Monocyte (primary cell): ENCODE data around the gene CRACR2A.

DNA sequence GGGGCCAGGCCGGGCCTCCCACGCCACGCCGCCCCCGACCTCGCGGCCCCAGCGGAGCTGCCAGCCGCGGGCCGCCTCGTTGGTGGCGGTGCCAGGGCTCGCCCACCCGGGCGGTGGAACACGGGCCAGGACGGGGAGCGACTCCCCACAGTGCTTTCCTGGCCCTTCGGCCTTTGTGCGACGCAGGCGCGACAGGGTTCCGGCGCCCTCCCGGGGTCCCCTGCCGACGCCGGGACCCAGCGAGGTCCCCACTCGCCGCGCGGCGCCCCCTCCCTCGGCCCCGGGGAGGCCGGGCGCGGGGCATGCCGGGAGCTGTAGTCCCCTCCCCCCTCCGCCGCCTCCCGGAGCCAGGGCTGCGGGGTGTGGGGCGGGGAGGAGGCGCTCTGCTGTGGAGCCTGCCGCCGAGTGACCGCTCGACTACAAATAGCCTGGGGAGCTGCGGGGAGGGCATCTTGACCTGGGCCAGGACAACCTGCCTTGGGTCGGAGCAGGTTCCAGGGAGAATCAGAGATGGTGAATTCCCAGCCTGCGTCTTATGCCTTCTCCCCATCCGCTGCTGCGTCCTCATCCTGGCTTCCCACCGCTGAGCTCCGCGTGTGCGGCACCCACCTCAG, 945 bp downstream of the FKBP4 start:
- PRO-cap, 2 experiments: no peak in any of the 2 experiments

DNA sequence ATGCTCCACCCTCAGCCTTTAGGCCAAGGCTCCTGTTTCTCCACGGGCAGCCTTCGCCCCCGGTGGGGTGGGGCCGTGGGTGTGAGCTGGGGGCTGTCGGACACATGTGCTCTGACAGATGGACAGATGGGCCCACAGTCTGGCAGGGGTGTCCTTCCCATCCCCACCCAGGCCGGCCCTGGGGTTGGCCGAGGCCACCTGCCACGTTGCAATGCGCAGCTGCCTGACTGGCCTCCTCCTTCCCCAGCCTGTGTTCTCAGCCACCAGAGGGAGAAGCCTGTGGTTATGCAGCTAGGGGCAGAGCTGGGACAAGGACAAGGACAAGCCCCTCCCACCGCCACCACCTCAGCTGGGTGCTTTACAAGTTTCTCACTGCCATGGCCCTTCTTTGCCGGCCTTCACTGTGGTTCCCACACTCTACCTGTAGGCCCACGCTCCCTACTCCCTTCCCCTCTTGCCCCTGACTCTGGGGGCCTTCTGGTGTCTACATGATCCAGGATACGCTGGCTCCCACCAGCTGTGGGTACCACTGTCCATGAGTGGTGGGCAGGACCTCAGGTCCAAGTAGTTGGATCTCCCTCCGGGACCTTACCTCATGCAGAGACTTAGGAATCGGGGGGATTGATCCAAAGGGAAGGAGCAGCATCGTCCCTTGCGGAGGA, 44.5 kb downstream of the TEAD4 start:
- PRO-cap, 2 experiments: no peak in any of the 2 experiments

DNA sequence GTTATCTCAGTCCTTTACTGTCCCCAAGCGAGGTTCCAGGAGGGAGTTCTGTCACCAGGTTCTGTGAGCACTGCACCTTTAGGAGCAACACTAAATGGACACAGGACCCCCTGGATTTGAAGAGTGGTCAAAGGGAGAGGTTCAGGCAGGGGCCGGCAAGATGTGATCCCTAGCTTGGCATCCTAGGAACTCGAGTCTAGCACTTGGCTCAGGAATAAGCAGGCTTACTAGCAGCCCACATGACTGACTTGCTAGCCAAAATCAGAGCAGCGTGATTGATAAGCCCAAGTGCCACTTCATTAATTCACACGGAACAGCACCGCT, 30.9 kb upstream of the TSPAN9 start:
- PRO-cap, 2 experiments: no peak in any of the 2 experiments

GRCh38 chr12:3130487-3130913, 53.3 kb downstream of the TSPAN9 start:
- PRO-cap, 2 experiments: no peak in any of the 2 experiments

GRCh38 chr12:3205778-3206631, 128.8 kb downstream of the TSPAN9 start:
- PRO-cap, 2 experiments: no peak in any of the 2 experiments

GRCh38 chr12:3213020-3213657, 136.0 kb downstream of the TSPAN9 start:
- PRO-cap, 2 experiments: no peak in any of the 2 experiments

GRCh38 chr12:3263368-3264210, 186.4 kb downstream of the TSPAN9 start:
- PRO-cap, 2 experiments: no peak in any of the 2 experiments

GRCh38 chr12:3333384-3333953, 157.5 kb upstream of the PRMT8 start:
- PRO-cap, 2 experiments: no peak in any of the 2 experiments

GRCh38 chr12:3366014-3366553, 124.9 kb upstream of the PRMT8 start:
- PRO-cap, 2 experiments: no peak in any of the 2 experiments

DNA sequence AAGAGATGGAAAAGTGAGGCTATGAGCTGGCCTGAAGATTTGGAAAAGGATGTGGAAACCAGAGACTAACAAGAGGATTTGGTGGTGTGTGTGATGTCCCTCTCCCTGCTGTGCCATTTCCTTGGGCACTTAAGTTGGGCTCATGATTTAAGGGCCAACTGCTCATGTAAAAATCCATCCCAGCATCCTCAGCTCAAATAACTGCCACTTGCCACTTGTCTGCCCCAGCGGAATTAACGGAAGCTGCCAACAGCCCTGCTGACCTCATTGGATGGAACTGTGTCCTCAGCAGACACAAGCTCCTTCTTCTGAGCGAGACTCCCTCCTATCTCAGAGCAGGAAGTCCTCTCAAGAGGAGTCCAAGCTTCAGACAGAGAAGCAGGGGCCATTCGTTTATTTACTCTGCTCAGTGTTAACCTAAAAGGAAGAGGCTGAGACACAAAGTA, 29.7 kb upstream of the PRMT8 start:
- PRO-cap, 2 experiments: no peak in any of the 2 experiments

DNA sequence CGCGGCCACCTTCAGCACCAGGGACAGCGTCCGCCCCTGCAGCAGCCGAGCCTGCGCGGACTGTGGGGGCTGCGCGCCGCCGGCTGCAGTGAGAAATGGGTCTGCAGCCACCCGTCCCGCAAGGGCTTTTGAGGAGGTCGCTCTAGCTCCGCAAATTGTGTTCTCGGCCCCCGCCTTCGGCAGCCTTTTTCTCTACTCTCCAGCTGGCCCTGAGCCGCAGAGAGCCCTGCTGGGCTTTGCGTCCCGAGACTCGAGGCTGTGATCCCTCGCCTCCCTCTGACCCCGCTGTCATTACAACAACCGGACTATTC, 1.3 kb downstream of the PRMT8 start:
- PRO-cap, 2 experiments: no peak in any of the 2 experiments

- PRO-cap, 2 experiments: no peak in any of the 2 experiments
Measured at GRCh38 chr12:3492907-3494363, 2.4 kb downstream of the PRMT8 start.

DNA sequence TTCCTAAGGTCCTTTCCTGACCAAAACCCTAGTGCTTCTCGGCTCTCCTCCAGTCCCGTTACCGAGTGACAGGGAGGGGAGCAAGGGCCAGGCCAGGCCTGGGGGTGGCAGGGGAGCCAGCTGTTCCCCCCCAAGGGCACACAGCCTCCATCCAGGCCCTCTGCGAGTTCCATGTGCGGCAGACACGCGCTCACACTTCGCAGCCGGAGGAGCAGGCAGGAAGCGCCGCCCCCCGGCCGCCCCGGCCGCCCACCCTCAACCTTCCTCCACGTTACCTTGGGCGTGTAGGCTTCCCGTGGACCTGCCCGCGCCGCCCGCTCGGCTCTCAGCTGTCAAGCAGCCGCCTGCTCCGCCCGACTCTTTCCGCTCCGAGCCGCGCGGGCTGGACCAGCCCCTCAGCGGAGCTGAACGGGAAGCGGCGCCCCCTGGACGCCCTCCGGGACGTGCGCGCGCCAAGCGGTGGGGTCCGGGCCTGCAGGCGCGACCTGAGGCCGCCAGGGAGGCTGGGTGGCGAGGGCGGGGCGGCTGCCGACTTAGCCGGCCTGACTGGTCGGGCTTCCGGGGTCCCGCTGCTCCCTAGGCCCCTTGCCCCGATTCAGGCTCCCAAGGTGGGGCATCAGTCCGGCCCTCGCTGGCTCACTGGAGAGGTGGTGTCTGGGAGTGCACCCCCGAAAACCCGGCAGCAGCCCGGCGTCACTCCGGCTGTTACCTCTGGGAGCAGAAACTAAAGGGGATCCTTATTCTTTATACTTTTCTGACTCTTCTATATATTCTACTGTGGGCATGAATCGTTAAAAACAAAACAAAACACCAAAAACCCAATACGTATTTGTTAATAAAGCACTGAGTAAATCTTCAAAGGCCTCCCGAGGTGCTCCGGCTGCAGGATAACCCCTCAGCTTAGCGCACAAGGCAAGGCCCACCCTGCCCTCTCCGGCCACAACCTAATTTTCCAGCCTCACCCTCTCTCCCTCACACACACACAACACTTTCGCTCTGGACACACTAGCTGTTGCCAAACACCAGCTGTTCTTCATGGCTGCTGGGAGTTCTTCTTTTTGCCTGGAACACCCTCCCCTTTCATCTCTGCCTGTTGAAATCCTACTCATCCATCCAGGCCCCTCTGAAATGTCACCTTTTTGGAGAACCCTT, at the start of gene CRACR2A:
TSS of gene CRACR2A (minus strand) at position 370 of the 1,152 bp plus-strand sequence.
- PRO-cap, 2 experiments: peak in 2 of 2 experiments; most common plus-strand start position 497 of the sequence (in 2); most common minus-strand start position 363 of the sequence (in 2)

- PRO-cap, 2 experiments: no peak in any of the 2 experiments
Measured at GRCh38 chr12:3872253-3873031, 757 bp downstream of the PARP11 start.

- PRO-cap, 2 experiments: no peak in any of the 2 experiments
Measured at GRCh38 chr12:3897328-3898216, 24.4 kb upstream of the PARP11 start.

DNA sequence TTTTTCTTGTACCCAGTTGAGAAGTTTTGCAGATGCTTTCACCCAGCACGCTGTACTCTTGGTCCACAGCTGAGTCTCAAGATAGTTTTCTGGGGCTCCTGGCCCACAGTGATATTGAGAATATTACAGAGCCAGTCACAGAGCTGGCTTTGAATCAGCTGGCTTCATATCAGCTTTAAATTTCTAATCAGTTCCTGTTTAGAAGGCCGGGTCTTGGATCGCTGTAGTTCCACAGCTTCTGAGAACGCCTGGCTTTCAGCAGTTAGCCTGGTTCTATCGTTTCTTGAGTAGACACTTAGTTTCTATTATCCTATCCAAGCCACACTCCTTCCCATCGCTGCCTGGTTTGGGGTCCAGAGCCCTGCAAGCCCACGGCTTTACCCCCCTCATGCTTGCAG, 32.5 kb upstream of the PARP11 start:
- PRO-cap, 2 experiments: no peak in any of the 2 experiments

DNA sequence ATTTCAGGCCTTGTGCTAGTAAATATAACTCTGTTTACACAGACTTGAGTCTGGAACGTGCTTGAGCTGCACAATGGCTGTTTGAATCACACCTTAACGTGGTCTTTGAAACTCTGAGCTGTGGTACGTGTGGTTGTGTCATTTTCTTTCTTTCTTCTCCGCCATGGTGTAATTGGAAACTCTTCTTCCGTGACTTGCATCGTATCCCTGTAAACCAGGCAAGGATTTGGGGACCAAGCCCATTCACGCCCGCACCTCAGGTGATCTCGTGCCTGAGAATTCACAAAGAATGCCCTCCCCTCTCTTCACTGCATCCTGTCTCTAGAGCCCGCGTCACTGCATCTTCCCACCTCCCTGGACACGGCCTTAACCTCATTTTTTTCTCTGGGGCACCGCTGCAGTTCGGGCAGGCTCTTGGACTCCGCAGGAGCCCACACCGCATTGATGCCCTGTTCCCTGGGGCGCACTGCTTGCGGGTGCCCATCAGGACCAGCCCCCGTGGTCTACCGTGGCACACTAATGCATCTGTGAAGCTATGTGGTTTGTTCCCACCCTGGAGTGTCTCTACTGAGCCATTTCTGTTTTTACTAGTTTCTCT, 78.4 kb upstream of the PARP11 start:
- PRO-cap, 2 experiments: no peak in any of the 2 experiments

DNA sequence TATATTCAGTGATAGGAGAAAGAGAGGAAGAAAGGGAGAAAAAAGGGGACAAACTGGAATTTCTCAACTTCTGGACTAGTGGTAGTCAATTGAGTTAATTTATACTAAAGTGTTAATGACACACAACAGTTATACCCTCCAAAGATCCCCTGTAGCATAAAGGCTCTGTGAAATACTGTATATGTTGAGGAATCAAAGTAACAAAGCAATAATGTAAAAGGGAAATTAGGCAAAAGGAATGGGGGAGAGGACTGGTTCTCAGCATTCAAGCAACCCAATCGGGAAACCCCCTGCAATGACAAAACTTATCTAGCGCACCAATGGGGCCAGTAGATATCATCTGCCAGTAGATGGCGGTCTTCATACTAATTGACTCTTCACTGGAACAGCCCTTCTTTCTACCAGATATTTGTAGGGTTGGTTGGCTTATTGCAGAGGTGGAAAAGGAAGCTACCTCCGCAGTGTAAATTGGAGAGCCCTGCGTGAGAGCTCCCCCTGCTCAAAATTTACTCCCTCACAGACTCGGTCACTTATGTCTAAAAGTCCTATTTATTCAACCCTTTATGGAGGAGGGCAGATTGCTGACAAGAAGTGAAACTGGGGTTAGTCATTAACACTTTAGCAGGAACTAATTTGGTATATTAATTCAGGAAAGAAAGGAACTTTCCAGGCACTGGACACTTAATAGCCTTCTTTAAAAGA, 166.2 kb upstream of the CCND2 start:
- PRO-cap, 2 experiments: no peak in any of the 2 experiments

- PRO-cap, 2 experiments: peak in 1 of 2 experiments; most common plus-strand start chr12:4293664 (in 1)
Measured at GRCh38 chr12:4293377-4294416, 20.1 kb downstream of the CCND2 start.

GRCh38 chr12:4299601-4300187, 21.3 kb upstream of the TIGAR start:
- PRO-cap, 2 experiments: no peak in any of the 2 experiments